A549 (cell line): ENCODE data around the genes GINS1 and ZNF337.

DNA sequence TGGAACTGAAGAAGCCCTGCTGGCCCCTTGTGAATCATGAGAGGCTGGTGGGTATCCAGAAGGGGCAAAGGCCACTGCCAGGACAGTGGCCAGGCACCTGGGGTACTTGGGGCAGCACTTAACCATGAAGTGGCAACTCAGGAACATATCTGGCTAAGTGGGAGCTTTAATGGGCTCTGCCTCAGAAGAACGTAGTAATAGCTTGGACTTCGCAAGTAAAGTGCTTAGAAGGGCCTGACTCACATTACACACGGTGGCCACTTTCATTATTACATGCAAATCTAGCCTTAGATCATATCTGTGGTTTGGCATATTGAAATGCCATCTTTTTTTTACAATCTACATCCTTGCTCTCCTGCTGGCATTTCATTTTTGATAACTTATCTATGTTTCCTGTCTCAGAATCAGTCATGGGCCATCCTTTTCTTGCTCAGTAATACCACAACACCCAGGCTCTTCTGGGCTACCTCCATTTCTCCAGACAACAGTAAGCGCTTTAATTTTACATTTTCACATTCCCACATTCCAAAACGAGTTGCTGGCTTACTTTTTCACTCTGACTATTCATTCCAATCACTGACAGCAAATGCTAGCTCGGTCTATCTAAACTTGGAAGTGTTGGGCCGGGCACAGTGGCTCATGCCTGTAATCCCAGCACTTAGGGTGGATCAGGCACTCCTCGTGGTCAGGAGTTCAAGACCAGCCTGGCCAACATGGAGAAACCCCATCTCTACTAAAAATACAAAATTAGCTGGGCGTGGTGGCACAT is 21.5 kb downstream of the NAPB start:
- PRO-cap = no peak
CAGE:
- cytosol, long polyA plus RNA = no peak
- long polyA plus RNA = no peak
- nucleus, long polyA plus RNA = no peak

GRCh38 chr20:23552192-23552611 is 16.1 kb downstream of the CST9L start:
- PRO-cap = no peak
CAGE:
- cytosol, long polyA plus RNA = no peak
- long polyA plus RNA = no peak
- nucleus, long polyA plus RNA = no peak

DNA sequence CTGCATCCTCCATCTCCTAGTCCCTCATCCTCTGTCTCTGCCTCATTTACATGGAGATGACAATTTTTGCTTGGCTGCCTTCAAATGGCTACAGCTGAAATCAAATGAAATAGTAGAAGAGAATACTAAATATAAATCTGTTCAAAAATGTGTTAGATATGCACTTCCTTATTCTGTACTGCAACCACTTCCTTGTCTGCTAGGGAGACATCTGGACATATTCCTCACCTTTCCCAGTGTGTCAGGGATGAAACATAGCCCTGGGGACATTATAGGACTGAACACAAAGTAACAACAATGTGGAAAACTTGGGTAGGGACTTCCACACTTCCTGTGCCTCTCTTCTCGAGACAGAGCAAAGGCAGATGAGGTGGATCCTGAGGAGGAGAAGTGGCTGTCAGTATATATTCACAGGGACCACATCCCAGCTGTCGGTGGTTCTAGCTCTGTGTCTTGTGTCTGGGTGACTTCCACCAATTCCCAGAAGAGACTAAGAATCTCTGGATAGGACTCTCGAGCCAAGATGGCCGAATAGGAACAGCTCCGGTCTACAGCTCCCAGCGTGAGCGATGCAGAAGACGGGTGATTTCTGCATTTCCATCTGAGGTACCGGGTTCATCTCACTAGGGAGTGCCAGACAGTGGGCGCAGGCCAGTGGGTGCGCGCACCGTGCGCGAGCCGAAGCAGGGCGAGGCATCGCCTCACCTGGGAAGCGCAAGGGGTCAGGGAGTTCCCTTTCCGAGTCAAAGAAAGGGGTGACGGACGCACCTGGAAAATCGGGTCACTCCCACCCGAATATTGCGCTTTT is 16.7 kb downstream of the CST9 start:
- PRO-cap = no peak
CAGE:
- cytosol, long polyA plus RNA = no peak
- long polyA plus RNA = no peak
- nucleus, long polyA plus RNA = no peak

GRCh38 chr20:23625557-23626013 is 12.2 kb downstream of the CST3 start:
- PRO-cap = no peak
CAGE:
- cytosol, long polyA plus RNA = no peak
- long polyA plus RNA = no peak
- nucleus, long polyA plus RNA = no peak

- PRO-cap = no peak
CAGE:
- cytosol, long polyA plus RNA = no peak
- long polyA plus RNA = no peak
- nucleus, long polyA plus RNA = no peak
These were observed 106.3 kb upstream of the CST7 start for GRCh38 chr20:24842678-24843320.

DNA sequence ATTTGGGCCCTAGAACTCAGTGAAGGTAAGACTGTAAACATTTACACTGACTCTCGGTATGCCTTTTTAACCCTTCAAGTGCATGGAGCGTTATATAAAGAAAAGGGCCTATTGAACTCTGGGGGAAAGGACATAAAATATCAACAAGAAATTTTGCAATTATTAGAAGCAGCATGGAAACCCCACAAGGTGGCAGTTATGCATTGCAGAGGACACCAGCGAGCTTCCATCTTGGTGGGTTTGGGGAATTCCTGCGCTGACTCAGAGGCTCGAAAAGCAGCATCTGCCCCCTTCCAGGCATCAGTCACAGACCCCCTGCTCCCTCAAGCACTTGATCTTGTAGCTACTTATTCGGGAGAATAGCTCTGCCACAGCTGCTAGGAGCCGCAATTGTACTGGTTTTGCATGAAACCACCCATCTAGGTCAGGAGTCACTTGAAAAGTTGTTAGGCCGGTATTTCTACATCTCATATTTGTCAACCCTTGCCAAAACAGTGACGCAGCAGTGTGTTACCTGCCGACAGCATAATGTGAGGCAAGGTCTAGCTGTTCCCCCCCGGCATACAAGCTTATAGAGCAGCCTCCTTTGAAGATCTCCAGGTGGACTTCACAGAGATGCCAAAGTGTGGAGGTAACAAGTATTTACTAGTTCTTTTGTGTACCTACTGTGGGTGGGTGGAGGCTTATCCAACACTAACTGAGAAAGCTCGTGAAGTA is 18.8 kb upstream of the CST7 start:
- PRO-cap = no peak
CAGE:
- cytosol, long polyA plus RNA = no peak
- long polyA plus RNA = no peak
- nucleus, long polyA plus RNA = no peak

GRCh38 chr20:24980380-24980673 is 12.2 kb downstream of the APMAP start:
- PRO-cap = no peak
CAGE:
- cytosol, long polyA plus RNA = no peak
- long polyA plus RNA = no peak
- nucleus, long polyA plus RNA = no peak

DNA sequence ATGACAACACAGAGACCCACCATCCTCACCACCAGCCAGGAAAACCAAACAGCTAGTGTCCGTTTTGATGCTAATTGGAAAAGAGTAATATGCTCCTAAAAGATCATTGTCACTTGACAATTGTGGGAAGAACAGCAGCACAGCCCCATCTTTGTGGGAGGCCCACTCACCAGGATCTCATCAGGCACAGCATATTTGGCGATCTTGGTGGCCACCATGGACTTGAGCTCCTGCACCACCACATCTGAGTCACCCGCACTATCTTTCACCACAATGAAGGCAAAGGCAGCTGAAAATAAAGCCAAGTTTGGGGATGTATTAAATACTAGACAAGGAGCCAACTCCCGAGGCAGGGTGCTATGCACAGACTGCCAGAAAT is 16.5 kb upstream of the APMAP start:
- PRO-cap = no peak
CAGE:
- cytosol, long polyA plus RNA = no peak
- long polyA plus RNA = no peak
- nucleus, long polyA plus RNA = no peak

- PRO-cap = no peak
CAGE:
- cytosol, long polyA plus RNA = no peak
- long polyA plus RNA = no peak
- nucleus, long polyA plus RNA = no peak
These were observed 20.3 kb downstream of the ACSS1 start for GRCh38 chr20:25037596-25038180.

GRCh38 chr20:25042879-25043503 is 14.9 kb downstream of the ACSS1 start:
- PRO-cap = no peak
CAGE:
- cytosol, long polyA plus RNA = no peak
- long polyA plus RNA = no peak
- nucleus, long polyA plus RNA = no peak

GRCh38 chr20:25055897-25056958 is 1.7 kb downstream of the ACSS1 start:
- PRO-cap = no peak
CAGE:
- cytosol, long polyA plus RNA = no peak
- long polyA plus RNA = no peak
- nucleus, long polyA plus RNA = no peak

DNA sequence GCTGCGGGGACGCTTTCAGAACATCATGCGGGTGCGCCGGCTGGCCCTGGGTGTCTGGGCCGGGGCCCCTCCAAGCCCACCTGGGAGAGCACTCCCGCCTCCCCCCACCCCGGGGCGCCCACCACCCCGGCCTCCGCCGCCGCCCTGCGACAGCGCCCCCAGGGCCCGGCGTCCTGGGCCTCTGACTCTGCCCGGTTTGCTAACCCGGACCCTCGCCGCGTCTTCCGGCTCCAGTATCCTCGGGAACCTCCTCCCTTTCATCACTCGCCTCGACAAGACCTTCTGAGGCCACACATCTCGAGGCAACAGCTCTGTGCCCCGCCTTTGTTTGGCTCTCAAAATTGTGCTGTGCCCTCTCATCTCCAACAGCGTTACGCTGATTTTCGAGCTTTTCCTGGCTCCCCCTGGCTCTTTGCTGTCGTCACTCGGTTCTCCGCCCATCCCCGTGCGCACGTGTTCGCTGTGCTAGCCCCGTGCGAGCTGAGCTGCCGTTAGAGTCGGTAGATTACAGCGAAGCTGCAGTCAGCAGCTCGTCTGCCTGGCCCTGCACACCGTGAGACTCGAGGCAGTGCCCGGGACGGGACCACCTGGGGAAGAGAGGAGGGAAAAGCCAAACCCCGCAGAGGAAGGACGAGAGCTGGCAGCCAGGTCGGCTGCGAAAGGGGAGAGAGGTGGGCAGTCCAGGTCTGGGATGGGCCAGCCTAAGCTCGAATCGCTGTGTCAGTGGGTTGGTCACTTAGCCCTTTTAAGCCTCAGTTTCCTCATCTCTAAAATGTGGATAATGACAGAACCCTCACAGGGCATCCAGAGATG is 46.9 kb upstream of the ENTPD6 start:
- PRO-cap = no peak
CAGE:
- cytosol, long polyA plus RNA = no peak
- long polyA plus RNA = no peak
- nucleus, long polyA plus RNA = no peak

GRCh38 chr20:25246298-25246877 is 1.5 kb upstream of the PYGB start:
- PRO-cap = no peak
CAGE:
- cytosol, long polyA plus RNA = no peak
- long polyA plus RNA = no peak
- nucleus, long polyA plus RNA = no peak

DNA sequence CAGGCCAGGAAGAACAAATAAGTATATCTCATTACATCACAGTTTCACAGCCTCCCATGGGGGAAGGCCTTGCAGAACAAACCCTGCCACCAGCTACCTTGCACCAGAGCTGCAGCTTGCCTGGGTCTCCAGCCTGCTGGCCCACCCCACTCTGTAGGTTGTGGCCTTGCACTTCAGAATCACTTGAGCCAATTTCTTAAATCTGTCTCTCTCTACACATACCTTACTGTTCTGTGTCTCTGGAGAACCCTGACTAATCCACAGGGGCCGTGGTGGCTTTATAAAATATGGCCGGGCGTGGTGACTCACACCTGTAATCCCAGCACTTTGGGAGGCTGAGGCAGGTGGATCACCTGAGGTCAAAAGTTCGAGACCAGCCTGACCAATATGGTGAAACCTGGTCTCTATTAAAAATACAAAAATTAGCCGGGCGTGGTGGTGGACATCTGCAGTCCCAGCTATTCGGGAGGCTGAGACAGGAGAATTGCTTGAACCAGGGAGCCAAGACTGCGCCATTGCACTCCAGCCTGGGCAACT is 5.3 kb downstream of the PYGB start:
- PRO-cap = no peak
CAGE:
- cytosol, long polyA plus RNA = no peak
- long polyA plus RNA = no peak
- nucleus, long polyA plus RNA = no peak

DNA sequence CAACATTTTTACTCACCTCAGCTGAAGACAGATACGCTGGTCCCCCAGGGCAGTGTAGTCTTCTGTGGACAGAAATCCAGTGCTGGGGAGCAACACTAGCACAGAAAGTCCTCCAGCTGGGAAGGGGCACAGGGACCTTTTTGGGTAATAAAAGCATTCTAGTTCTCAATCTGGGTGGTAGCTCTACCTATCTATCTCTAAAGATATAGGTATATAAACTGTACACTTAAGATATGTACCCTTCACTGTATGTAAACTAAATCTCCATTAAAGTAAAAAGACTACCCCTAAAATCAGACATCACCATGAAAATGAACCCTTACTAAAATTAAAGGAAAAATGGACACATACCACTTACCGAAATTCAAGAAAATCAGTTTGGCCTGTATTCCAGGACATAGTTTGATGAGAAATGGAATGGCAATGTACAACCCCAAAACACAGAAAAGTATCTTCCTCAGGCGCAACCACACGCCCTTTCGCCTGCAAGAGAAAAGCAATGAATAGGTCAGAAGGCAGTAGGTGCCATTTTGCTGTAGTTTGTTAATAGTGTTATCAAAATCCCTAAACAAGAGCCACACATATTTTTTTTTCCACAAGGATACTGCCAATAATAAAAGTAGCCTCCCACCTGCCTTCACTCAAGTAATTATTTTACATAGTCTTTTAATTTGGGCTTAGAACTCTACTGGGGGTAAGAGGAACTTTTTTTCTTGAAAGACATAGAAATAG is 51.6 kb downstream of the ABHD12 start:
- PRO-cap = no peak
CAGE:
- cytosol, long polyA plus RNA = no peak
- long polyA plus RNA = no peak
- nucleus, long polyA plus RNA = no peak

DNA sequence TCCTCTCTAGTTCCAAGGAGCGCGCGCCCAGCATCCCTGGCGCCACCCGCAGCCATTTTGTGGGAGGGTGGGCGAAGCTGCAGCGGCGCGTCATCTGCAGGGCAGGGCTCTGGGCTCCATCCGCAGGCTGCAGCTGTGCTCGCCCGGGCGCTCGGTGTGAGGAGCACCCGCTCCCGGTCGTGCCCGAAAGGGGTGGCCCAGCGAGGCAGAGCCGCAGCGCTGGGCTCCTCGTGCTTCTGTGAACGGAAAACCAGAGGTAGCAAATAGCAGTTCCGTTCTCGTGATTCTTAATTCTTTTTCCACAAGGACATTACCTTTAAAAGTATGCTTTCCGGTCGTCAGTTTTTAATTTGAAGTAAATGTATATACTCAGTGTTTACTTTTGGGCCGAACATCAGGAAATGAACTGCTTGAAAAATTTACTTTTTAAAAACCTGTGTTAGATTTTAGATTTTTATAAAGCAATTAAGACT is 344 bp upstream of the ABHD12 start:
- PRO-cap = bidirectional peak, plus-strand start at position 136 of the sequence, minus-strand start outside the sequence
CAGE:
- cytosol, long polyA plus RNA = no peak
- long polyA plus RNA = no peak
- nucleus, long polyA plus RNA = no peak

- PRO-cap = bidirectional peak, plus-strand start at chr20:25407683, minus-strand start at chr20:25407496
CAGE:
- cytosol, long polyA plus RNA = start-site peak on the plus strand at chr20:25407682-25407766, 669 and 429 reads in 2 replicates
- long polyA plus RNA = start-site peak on the plus strand at chr20:25407682-25407763, 724 and 562 reads in 2 replicates
- nucleus, long polyA plus RNA = start-site peak on the plus strand at chr20:25407682-25407760, 427 and 211 reads in 2 replicates
These were observed at the start of gene GINS1 for GRCh38 chr20:25407208-25408103. Gene GINS1, plus strand, starts transcription at chr20:25407673.

GRCh38 chr20:25464507-25465050 is 57.1 kb downstream of the GINS1 start:
- PRO-cap = no peak
CAGE:
- cytosol, long polyA plus RNA = no peak
- long polyA plus RNA = no peak
- nucleus, long polyA plus RNA = no peak

GRCh38 chr20:25696418-25697255 is at the start of gene ZNF337:
Gene ZNF337, minus strand, starts transcription at chr20:25696853.
- PRO-cap = bidirectional peak, plus-strand start at chr20:25696623, minus-strand start at chr20:25696538; bidirectional peak, plus-strand start at chr20:25697068, minus-strand start at chr20:25696854
CAGE:
- cytosol, long polyA plus RNA = no peak
- long polyA plus RNA = start-site peak on the minus strand at chr20:25696784-25696859, 190 and 60 reads in 2 replicates
- nucleus, long polyA plus RNA = no peak

DNA sequence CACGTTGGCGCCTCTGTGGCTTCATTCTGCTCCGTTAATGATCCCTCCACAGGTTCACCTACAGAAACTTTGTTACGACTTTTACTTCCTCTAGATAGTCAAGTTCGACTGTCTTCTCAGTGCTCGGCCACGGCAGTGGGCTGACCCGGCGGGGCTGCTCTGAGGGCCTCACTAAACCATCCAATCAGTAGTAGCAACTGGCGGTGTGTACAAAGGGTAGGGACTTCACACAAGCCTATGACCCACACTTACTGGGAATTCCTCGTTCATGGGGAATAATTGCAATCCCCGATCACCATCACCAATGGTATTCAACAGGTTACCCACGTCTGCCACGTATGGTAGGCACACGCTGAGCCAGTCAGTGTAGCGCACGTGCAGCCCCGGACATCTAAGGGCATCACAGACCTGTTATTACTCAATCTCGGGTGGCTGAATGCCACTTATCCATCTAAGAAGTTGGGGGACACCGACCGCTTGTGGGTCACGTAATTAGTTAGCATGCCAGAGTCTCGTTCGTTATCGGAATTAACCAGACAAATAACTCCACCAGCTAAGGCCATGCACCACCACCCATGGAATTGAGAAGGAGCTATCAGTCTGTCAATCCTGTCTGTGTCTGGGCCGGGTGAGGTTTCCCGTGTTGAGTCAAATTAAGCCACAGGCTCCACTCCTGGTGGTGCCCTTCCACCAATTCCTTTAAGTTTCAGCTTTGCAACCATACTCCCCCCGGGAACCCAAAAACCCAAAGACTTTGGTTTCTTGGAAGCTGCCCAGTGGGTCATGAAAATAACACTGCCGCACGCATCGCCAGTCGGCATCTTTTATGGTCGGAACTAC is 1959.0 kb upstream of the DEFB115 start:
- PRO-cap = no peak
CAGE:
- cytosol, long polyA plus RNA = no peak
- long polyA plus RNA = no peak
- nucleus, long polyA plus RNA = no peak